NCI-H460 (cell line): ENCODE measurements around a stretch of chr22.

GRCh38 chr22:20925665-20926919, 8.9 kb downstream of the CRKL start:
RAMPAGE:
- cytosol, long total RNA: no peak
- long total RNA: no peak
- nucleus, long total RNA: no peak

DNA sequence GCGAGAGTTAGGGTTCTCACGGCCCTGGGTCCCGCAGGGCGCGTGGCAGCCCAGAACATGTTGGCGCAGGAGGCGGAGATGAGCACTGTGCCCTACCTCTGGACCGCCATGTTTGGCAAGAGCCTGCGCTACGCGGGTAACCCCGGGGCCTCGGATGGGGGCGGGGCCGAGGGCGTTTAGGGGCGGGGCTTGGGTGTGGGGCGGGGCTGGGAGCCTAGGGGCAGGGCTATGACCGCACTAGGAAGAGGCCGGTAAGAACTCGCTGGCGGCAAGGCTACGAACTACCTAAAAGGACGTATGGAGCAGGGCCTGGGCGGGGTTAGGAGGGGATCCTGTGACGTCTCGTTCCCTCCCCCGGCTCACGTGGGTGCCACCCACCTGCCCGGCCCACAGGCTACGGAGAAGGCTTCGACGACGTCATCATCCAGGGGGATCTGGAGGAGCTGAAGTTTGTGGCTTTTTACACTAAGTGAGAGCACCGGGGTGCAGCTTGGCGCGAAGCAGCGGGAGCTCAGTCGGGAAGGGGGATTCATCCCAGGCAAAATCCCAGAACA, 2.8 kb upstream of the LZTR1 start:
RAMPAGE:
- cytosol, long total RNA: no peak
- long total RNA: no peak
- nucleus, long total RNA: no peak

RAMPAGE:
- cytosol, long total RNA: no peak
- long total RNA: no peak
- nucleus, long total RNA: no peak
These were observed 3.9 kb downstream of the LZTR1 start for GRCh38 chr22:20985742-20986625.

DNA sequence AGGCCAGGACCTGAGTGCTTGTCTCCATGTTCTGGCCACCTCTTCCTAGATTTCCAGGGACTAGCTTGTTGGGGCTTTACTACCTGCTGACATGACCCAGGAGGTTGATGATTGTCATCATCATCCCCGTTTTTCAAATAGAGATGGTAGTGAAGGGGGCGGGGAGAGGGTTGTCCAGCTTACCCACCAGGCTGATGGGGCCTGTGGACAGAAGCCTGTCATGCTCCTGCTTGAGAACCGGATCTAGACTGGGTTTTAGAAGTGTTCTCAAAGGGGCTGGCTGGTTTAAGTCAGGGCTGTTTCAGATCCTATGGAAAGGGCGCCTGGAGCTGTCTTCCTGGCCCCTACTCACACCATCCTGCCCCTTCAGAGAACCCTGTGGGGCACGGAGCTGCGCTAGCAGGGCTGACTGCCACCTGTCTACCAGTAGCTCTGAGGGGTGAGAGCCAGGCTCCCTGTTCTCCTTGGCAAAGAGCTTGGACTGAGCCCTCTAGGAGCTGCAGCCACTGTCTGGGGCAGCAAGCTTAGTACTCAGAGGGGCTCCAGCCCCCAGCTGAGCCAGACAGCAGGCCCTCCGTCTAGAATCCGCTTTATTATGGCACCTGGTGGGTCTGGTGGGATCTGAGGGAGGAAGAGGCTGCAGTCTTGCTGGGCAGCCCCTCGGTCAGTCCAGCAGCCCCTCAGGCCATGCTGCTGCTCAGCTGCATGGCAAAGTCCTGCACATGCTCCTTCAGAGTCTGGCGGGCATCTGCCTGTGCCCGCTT, 2.5 kb downstream of the THAP7 start:
RAMPAGE:
- cytosol, long total RNA: no peak
- long total RNA: no peak
- nucleus, long total RNA: no peak

DNA sequence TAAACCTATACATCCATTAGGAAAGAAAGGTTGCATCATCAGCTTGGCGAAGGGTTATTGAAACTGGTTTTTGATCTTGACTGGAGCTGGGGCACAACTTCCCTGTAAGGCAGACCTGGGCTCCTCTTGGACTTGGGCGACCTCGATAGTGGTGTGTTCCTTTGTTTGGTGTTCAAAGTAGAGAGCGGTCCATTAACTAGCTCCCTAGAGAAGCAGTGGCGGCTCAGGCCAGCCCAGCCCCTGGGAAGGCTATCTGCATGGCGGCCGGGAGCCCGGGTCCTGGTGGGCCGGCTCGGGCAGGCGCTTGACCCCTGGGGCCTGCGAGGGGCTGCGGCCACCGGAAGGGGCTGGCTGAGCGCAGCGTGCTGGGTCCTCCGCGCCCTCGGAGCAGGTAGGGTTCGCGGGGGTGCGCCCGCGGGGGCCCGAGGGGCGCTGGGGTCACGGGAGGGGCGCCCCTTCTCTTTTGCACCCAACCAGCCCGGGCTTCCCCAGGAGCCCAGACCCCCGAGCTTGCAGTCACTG, 763 bp upstream of the HIC2 start:
RAMPAGE:
- cytosol, long total RNA: no peak
- long total RNA: no peak
- nucleus, long total RNA: no peak

GRCh38 chr22:21417013-21417294, 217 bp upstream of the HIC2 start:
RAMPAGE:
- cytosol, long total RNA: no peak
- long total RNA: no peak
- nucleus, long total RNA: no peak

DNA sequence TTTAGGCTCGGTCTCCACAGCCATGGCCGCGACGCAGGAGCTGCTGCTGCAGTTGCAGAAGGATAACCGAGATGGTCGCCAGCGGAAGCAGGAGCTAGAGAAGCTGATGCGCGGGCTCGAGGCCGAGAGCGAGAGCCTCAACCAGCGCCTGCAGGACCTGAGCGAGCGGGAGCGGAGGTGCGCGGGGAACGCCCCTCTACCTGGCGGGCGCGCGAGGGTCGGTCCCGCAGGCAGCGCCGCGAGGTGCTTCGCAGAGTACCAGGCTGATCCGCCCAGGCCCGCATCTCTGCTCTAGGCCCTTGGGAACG, 205 bp downstream of the TMEM191C start:
RAMPAGE:
- cytosol, long total RNA: no peak
- long total RNA: no peak
- nucleus, long total RNA: no peak

RAMPAGE:
- cytosol, long total RNA: no peak
- long total RNA: no peak
- nucleus, long total RNA: no peak
These were observed 1.0 kb downstream of the TMEM191C start for GRCh38 chr22:21467890-21468951.

DNA sequence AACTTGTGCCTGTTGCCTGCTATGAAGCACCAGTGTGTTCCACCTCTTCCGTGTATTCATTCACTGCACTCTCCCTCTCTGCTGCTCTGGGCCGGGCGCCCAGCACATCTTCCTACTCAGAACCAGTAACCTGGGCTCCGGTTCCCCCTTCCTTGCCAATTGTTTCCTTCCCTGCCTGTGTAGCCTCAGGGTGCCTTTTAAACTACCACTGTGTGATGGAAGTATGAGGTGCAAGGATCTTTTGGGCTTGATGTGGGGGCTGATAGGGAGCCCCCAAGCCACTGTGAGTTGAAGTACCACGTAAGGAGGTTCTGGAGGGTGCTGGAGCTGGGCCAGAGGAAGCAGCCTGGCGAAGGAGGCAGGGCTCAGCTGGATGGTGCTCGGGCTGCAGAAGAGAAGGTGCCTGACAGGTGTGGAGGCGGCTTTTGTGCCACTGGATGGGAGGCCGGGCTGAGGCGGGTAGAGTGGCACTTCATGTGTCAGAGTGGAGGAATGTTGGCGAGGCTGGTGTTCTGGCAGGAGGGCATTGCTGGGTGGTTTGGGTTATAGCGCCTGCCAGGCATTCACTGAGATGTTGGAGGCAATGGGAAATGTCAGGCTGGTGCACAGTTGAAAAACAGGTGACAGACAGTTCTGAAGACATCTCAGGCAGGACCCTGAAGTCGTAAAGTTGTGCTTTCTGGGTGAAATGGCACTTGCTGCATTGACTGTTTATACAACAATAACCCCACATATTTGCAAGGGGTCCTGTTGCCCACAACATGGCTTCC, 24.1 kb downstream of the UBE2L3 start:
RAMPAGE:
- cytosol, long total RNA: no peak
- long total RNA: no peak
- nucleus, long total RNA: no peak

RAMPAGE:
- cytosol, long total RNA: no peak
- long total RNA: no peak
- nucleus, long total RNA: no peak
These were observed 1.5 kb downstream of the YDJC start for GRCh38 chr22:21628122-21628945.

GRCh38 chr22:21641211-21641912, 740 bp upstream of the SDF2L1 start:
RAMPAGE:
- cytosol, long total RNA: no peak
- long total RNA: no peak
- nucleus, long total RNA: no peak

GRCh38 chr22:21701520-21702305, 33.9 kb downstream of the YPEL1 start:
RAMPAGE:
- cytosol, long total RNA: no peak
- long total RNA: no peak
- nucleus, long total RNA: no peak

GRCh38 chr22:21842951-21843864, 24.2 kb downstream of the MAPK1 start:
RAMPAGE:
- cytosol, long total RNA: no peak
- long total RNA: no peak
- nucleus, long total RNA: no peak

DNA sequence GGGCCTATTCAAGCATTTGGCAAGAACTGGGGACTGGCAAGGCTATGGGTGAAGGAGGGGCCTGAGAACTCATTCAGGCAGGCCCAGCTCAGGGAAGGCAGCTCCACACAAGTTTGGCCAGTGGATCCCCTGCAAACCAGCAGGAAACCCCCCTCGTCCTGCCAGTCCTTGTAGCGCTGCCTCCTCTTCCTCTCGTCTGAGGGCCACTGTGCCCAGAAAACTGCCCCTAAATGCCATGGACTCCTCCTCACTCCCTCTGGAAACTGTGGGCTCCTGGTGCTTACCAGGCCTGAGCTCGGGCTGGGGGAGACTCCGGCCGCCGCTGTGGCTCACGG, 15.3 kb downstream of the PPM1F start:
RAMPAGE:
- cytosol, long total RNA: no peak
- long total RNA: no peak
- nucleus, long total RNA: no peak

RAMPAGE:
- cytosol, long total RNA: start-site peak on the plus strand at chr22:21938224-21938295, 10 and 6 reads in 2 replicates
- long total RNA: no peak
- nucleus, long total RNA: no peak
These were observed 14.7 kb downstream of the PPM1F start for GRCh38 chr22:21937724-21938522.

GRCh38 chr22:21940430-21941074, 12.1 kb downstream of the PPM1F start:
RAMPAGE:
- cytosol, long total RNA: no peak
- long total RNA: no peak
- nucleus, long total RNA: no peak

DNA sequence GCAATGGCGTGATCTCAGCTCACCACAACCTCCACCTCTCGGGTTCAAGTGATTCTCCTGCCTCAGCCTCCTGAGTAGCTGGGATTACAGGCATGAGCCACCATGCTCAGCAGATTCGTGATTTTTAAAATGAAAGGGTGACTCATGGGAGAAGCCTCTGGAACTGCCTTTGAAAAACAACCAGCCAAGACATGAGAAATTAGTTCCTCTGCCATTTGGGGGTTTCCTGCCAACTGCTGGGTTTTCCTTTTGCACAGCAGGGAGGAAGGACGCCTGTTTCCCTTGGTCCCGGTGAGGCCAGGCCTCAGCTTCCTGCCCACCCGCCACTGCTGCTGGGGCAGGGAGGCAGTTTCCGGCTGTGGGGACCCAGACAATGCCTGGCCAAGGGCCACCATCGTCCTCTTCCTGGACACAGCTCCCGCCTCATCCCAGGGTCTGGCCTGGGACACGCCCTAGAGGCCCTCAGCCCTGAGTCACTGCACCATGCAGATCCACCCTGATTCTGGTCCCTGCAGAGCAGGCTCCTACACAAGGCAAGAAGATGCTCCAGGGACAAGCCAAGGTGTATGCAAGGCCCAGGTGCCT, 10.2 kb downstream of the PPM1F start:
RAMPAGE:
- cytosol, long total RNA: no peak
- long total RNA: no peak
- nucleus, long total RNA: no peak

GRCh38 chr22:21951678-21952636, 691 bp downstream of the PPM1F start:
RAMPAGE:
- cytosol, long total RNA: no peak
- long total RNA: no peak
- nucleus, long total RNA: no peak

DNA sequence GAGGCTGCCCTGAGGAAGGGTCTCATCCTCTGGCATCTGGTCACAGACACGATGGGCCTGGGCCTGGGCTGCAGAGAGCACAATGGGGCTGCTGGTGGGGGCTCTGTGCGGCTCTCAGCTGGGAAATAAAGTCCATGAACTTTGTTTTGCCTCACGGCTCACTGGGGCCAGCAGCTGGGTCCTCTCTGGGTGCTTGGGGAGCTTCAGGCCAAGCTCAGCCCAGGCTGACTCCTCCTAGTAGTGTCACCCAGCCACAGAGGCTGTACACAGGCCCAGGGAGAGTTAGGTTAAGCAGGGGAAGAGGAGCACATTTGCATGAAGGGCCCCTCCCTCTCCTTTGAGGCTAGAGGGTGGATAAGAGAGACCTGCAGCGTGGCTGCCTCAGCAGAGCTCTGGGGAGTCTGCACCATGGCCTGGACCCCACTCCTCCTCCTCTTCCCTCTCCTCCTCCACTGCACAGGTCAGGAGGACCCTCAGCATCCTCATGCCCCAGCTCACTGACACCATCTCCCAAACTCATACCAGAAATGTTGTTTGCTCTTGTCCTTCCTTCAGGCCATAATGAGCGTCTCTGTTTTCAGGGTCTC, 82.7 kb upstream of the VPREB1 start:
RAMPAGE:
- cytosol, long total RNA: no peak
- long total RNA: no peak
- nucleus, long total RNA: no peak

GRCh38 chr22:22162433-22162852, 82.1 kb upstream of the VPREB1 start:
RAMPAGE:
- cytosol, long total RNA: no peak
- long total RNA: no peak
- nucleus, long total RNA: no peak